Metastatic Lung Carcinoma in the Adrenal Gland (tissue), 1 donor: ENCODE measurements around the gene CELA3B.

GRCh38 chr1:21340171-21340883 lies 50.1 kb upstream of the ECE1 start:
- PRO-cap: no peak

DNA sequence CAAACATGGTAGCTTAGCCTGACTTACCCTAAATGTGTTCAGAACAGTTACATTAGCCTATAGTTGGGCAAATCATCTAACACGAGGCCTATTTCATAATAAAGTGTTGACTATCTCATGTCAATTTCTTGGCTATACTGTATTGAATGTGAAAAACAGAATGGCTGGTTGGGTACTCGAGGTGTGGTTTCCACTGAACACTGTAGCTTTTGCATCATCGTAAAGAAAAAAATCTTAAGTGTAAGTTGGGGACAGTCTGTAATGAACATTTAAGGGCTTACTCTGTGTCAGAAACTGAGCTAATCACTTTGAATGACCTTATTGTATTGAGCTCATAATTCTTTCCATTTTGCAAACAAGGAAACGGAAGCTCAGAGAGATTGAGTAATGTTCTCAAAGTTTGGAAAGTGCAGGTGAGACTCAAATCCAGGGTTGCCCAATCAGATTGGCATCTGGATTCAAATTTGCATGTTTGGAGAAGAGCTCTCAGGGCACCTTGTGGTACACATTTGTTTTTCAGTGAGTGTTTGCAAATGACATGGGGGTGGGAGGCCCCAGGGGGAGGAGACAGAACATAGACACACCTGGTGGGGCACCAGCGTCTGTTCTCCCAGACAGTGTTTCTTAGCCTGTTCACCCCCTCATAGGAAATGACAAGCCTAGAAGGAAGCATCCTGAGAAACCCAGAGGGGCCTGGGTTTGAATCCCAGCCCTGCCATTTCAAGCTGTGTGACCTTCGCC lies 7.9 kb downstream of the ALPL start:
- PRO-cap: no peak

DNA sequence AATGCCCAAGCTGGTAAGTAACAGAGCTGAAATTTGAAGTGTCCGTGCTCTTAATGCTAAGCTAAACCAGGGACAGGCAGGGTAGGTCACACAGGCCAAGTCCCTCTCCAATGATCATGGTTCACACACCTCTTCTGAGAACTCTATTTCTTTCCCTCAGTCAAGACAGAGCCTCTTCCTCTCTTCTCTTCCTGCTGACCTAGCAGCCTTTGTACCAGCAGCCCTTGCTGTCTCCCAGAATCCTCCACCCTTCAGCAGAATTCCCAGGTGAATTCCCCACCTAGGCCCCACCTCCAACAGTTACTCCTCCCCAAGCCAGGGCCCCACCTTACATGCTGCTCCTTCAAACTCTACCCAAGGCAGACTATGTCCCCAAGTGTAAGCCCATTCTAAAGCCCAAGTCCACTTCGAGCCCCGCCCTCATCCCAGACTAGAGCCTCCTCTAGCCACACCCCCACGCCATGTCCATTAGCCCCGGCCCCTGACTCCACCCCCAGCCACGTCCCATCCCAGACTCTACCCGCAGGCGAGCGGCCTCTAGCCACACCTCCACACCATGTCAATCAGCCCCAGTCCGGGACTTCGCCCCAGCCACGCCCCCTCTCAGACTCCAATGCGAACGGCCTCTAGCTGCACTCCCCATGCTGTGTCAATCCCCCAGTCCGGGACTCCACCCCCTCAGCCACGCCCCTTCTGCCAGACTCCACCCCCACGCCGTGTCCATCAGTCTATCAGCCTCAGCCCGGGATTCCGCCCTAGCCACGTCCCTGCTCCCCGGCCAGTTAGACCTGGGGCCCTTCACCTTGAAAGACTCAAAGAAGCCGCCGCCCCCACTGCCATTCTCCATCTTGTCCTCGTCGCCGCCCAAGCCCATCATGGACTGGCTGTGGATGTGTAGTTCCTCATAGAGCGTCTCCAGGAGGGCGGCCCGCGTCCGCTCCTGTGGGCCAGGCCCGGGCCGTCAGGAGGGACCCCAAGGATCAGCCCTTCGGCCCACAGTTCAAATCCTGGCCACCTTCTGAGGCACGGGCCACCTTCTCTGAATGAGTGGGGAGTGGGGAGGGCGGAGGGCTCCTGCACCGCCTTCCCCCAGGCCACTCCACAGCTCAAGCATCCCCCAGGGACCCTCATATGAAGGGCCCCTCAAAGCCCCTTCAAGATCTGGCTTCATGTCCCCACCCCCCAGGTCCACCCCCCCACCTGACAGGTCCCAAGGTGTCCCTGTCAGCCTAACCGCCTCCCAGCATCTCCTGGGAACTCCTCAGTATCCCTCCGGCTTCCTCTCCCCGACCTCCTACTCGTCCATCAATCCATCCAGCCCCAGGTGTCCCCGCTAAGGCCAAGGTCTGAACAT lies 61.3 kb downstream of the RAP1GAP start:
- PRO-cap: unidirectional peak, plus-strand start at position 734 of the sequence

GRCh38 chr1:21608765-21609181 lies 60.4 kb downstream of the RAP1GAP start:
- PRO-cap: no peak

GRCh38 chr1:21633475-21634523 lies 35.4 kb downstream of the RAP1GAP start:
- PRO-cap: no peak

GRCh38 chr1:21634524-21635027 lies 34.6 kb downstream of the RAP1GAP start:
- PRO-cap: no peak

DNA sequence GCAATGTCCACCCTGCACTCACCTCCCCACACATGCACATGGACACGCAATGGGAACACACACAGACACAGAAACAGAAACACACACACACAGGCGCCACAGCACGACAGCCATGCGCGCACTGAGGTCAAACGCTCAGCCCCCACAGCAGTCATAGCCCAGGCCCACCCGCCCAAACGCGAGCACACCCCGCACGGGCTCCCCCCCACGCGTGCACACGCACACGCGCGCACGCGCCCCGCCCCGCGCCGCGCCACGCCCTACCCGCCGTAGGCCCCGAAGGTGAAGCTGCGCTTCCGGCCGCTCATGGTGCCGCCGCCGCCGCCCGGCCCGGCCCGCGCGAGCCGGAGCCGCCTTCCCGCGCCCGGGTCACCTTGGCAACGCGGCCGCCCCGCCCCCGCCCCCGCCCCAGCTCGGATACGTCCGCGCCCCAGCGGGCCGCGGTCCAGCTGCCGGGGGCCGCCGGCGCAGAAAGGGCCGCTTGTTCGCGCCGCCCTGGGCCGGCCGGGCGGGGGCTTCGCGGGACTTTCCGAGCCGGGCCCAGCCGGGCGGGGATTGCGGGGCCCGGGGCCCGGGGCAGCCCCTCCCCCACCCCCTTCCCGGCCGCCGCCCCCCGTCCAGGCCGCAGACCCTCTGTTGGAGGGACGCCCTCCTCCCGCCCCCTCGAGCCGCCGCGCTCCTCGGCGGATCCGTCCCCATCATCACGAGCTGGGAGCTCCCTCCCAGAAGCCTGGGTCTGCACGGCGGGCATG lies 17.5 kb downstream of the RAP1GAP start:
- PRO-cap: bidirectional peak, plus-strand start at position 420 of the sequence, minus-strand start at position 341 of the sequence

- PRO-cap: no peak
Measured at GRCh38 chr1:21676229-21676714, 7.1 kb upstream of the RAP1GAP start.

- PRO-cap: no peak
Measured at GRCh38 chr1:21823856-21824935, 12.1 kb downstream of the LDLRAD2 start.

DNA sequence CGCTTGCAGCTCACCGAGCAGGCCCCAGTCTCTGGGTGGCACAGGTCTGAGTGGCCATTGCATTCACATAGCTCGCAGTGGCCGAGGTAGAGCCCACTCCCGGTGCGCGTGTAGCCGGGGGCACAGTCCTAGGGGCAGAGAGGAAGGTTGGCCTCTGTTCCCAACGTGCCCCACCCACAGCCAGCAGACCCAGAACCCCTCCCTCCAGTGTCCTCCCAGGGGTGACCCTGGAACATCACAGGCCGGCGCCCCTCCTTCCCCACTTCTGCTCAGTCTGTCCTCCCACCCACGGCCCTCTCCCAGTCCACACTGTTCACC lies 52.0 kb downstream of the LDLRAD2 start:
- PRO-cap: no peak

DNA sequence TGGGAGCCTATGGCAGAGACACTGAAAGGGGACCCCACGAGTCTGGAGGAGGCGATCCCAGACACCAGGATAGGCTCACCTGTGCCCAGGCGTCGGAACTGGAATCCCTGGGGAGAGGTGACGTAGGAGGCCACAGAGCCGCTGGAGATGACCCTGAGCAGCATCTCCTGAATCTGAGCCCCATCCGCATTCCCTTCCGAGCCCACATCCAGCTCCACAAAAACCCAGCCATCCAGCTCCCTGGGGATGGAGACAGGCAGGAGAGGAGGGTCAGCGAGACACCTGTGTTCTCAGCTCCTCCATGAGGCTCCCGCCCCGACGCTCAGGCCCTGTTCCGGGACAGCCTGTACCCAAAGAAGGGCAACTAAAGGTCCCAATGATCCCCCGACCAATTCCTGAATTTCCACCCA lies 47.2 kb downstream of the HSPG2 start:
- PRO-cap: no peak

- PRO-cap: no peak
Measured at GRCh38 chr1:21896660-21897327, 40.3 kb downstream of the HSPG2 start.

DNA sequence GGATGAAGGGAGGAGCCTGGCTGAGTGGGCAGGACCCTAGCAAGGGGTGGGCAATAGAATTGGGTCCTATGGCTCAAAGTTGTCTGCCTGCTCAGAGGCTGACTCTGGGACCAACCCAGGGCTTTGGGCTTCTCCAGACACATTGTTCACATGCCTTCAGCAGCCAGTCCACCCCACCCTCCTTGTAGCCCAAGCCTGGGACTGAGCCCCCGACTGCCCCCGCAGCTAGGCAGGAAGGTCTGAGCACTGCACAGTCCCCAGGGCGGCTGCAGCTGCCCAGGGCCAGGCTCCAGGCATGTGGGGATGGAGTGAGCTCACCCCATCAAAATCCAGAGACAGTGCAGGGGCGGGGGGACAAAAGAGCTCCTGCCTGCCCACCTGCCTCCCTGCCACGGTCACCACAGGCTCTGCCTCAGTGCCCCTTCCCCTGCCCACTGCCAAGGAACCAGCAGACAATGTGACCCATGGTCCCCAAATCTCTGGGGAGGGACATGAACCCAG lies 35.6 kb downstream of the HSPG2 start:
- PRO-cap: no peak

DNA sequence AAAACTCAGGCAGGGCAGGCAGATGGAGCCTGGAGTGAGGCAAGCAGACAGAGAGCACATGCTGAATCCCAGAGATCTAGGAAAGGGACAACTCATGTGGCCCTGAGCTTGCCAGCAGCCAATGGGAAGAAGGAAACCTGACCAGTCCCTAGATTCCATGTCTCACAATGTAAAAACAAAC lies 27.9 kb downstream of the HSPG2 start:
- PRO-cap: no peak

- PRO-cap: no peak
Measured at GRCh38 chr1:21929434-21930499, 7.3 kb downstream of the HSPG2 start.

DNA sequence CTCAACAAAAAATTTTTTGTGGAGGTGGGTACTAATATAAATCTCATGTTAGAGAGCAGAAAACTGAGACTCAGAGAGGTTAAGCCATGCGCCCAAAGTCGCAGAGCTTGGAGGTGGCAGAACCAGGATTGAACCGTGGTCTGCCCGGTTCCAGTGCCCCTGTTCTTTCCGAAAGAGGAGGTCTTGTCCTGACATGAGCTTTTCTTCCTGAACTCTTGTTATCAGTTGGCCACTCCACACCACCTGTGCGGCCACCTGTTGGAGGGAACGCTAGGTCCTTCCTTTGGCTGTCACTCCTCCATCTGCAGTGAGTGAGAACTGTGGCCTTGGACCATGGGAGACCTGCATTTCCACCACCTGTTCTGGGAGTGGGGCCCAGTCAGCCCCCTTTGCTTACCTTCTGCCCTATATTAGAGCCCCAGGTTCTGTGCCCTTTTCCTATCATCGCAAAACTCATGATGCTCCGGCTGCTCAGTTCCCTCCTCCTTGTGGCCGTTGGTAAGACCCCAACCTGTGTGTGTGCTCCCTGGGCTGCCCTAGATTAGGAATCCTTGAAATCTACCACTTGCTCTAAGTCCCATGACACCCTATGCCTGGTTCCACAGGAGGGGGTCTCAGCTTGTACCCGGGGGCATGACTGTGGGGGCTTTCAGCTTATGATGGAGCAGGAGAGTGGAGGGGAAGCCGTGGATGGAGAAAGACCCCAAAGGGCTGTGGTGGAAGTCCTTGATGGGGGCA lies at the start of gene CELA3B:
TSS of gene CELA3B (plus strand) at position 438 of the 738 bp plus-strand sequence.
- PRO-cap: no peak

DNA sequence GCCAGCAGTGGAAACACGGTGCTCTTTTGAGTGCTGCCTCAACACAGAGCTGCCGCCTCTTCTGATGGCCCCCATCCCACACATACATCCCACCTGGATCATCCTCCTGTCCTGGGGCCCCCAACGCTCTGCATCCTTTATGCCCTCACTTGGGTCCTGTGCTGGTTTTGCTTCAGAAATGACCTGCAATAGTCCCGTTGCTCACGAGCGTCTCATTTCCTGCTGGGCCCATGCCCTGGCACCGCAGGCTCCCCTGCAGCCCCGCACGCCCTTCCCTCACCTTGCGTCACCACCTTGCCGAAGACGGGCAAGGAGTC lies 13.6 kb downstream of the WNT4 start:
- PRO-cap: no peak

GRCh38 chr1:22339136-22339773 lies 112.4 kb upstream of the ZBTB40 start:
- PRO-cap: no peak

DNA sequence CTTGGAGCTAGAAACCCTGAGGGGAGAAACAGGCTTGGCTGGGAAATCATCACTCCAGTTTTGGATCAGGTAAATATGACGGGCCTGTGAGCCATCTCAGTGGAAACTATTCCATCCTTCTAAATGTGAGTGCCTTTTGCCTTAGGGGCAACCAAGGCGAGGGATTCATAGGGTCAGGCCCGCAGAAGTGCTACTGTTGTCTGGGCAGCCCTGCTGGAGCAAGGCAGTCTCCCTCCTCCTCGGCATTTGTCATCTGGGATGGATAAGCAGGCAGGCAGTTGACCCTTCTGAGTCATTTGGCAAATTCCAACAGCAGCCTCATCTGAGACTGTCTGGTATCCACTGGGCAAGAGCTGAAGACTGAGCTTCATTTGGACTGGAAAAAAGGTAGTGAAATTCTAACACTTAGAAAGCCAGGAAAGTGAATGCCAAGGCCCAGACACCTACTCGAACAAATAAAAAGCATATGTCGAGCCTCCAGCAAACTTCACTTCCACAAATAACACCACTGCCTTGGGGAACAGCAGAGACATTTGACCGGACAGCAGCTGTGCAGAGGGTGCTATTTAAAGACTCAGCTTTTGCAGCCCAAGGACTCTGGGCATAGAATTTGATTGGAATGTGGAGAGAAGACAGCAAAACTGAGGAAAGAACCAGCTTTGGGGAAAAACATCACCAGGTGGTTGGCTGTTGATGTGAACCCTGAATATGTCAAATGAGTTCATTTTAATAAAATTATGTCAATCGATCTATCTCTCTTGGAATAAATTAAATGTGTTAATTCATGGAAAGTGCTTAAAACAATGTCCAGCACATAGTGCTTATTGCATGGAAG lies 3.9 kb upstream of the ZBTB40 start:
- PRO-cap: no peak

GRCh38 chr1:22537084-22537283 lies 26.3 kb upstream of the EPHA8 start:
- PRO-cap: no peak